ENCODE measurements around the gene KCNJ11.

DNA sequence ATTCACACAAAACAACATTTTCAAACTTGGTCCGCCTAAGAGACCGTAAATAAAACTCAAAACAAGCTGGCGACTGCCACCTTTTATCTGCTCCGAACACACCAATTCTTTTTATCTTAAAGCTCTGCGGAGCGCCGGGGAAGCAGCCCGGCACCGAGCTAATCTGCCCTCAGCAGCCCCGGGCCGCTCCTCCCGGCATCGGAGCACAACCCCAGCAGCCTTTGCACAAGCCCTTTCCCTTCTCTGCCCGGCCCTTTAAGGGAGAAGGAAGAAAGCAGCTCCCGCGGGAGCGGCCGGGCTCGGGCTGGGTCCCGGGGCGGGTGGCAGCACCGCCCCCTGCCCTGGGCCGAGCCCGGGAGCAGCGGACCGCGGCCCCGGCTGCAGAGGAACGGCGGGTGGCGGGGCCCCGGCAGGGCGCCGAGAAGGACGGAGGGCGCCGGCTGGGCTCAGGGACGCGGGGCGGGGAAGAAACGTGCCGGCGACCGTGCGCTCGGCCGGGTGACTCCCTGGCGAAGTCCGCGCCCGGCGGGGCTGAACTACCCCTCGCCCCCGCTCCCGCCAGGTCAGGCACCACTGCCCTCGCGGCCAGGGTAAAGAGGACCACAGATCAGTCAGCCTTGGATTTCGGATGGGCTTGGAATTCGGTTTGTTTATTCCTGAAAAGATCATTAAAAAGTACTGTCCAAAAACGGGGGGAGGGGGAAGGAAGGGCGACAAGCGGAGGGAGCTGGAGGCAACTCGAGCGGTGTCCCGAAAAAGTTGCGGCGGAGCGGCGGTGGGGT lies 133.5 kb upstream of the C11orf58 start:
- PRO-cap = bidirectional peak, plus-strand start at position 296 of the sequence, minus-strand start at position 257 of the sequence; bidirectional peak, plus-strand start at position 383 of the sequence, minus-strand start at position 390 of the sequence; bidirectional peak, plus-strand start at position 469 of the sequence, minus-strand start at position 508 of the sequence
- RRBS = 3% methylated on average over 13 of the region's 69 CpGs

- PRO-cap = no peak
- RRBS = no CpG with 5 or more reads among the region's 2 CpGs
Measured at GRCh38 chr11:16655390-16655719, 83.1 kb upstream of the C11orf58 start.

- PRO-cap = no peak
- RRBS = no CpG with 5 or more reads among the region's 6 CpGs
Measured at GRCh38 chr11:16786141-16786600, 47.7 kb downstream of the C11orf58 start.

DNA sequence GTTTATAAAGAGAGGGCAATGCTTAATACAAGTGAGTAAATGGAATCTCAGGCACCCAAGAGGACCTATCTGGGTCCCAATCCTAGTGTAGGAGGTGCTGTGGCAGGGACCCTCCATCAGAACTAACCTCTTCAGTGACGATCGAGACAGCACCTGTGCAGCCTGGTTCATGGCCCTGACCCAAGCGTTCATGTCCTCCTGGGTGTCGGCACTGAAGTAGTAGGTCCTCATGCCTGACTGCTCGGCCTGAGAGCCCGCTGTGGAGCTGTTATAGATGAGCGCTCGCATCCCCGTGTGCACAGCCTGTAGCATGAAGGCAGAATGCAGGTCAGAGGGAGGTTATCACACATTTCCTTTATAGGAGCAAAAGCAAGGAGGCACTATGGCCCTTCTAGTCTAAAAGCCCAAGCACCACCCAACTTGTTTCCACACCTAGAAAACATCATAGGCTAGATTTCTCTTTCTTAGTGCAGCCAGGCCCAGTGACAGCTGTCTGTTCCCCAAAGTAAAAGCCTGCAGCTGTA lies 103.0 kb downstream of the C11orf58 start:
- PRO-cap = no peak
- RRBS = no CpG with 5 or more reads among the region's 9 CpGs

- PRO-cap = no peak
Measured at GRCh38 chr11:16899851-16900123, 114.4 kb downstream of the PLEKHA7 start.

- PRO-cap = no peak
- RRBS = no CpG with 5 or more reads among the region's 3 CpGs
Measured at GRCh38 chr11:16902894-16903524, 111.2 kb downstream of the PLEKHA7 start.

- PRO-cap = no peak
- RRBS = no CpG with 5 or more reads among the region's 10 CpGs
Measured at GRCh38 chr11:17015333-17015697, 1.1 kb upstream of the PLEKHA7 start.

DNA sequence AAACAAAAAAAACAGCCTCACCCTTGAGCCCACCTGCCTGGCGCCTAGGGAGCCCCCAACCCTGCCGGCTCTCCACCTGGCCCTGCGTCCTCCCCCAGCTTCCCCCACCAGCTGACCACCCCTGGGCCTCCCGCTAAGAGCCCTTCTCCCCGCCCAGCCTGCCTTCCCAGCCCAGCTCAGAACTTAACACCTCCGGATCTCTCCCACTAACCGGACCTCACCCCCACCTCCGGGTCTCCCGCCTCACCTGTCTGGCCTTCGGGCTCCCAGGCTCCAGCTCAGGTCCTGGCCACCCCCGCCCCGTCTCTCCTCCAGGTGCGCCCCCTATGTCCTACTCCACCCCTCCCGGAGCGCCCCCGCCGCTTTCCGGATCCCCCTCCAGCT lies at the start of gene KCNJ11:
KCNJ11 (minus strand) TSS at position 66 of the 384 bp plus-strand sequence.
- PRO-cap = no peak
- RRBS = 6% methylated on average over 9 of the region's 18 CpGs

GRCh38 chr11:17414073-17414676 lies 25.7 kb upstream of the KCNJ11 start:
- PRO-cap = no peak
- RRBS = no CpG with 5 or more reads among the region's 14 CpGs

DNA sequence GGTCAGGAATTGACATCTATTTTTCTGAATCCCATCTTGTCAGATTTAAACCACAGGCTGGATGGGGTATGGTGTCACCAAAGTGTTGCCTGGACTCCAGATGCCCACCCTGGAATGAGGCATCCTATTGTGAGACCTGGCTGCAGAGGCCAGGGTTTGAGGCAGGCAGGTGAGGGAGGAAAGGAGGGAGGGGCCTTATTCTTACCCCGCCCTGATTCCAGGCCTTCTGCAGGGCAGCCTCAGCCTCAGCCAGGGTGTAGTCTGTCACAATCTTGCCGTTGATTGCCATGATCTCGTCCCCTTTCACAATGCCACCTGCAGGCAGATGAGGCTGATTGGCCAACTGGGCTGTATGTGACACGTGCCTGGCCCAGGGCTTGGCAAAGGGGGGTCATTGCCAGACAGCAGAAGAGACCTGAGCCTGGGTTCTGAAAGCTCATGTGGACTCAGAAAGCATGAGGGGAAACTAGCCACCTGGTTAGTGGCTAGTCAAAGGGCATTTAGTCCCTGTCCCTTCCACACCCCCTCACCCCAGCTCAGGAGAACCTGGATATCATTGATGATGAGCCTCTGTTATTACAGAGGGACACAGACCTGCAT lies 21.4 kb upstream of the ABCC8 start:
- PRO-cap = no peak
- RRBS = no CpG with 5 or more reads among the region's 4 CpGs

GRCh38 chr11:17533583-17534131 lies 10.6 kb downstream of the USH1C start:
- PRO-cap = no peak
- RRBS = no CpG with 5 or more reads among the region's 10 CpGs

DNA sequence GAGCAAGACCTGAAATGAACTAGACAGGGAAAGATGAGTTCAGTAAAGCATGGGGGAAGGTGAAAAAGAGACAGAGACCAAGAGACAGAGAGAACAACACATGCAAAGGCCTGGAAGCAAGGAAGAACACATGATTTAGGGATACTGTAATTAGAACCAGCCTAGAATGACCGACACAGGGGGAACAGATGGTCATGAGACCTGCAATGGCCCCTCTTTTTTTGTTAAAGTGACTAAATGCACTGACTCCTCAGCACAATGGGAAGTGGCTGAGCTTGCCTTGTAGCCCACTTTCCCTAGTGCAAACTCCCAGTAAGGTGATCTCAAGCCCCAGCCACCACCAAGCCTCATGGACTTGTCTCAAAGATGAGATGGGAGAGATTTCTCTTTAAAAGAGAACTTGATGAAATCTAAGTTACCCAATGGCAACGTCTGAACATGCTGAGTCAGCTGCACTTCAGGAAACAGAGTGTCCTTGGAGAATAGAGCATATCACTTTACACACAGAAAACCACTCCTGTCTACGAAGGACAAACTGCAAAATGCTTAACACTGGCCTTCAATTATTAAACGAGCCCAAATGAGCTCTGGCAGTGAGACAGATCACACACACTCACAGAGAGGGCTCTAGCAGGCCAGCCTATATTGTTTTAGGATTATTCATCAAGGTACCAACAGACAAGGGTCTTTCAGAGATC lies 91.0 kb downstream of the SERGEF start:
- PRO-cap = no peak
- RRBS = no CpG with 5 or more reads among the region's 4 CpGs

GRCh38 chr11:18011552-18012836 lies 853 bp downstream of the SERGEF start:
- PRO-cap = no peak
- RRBS = 3% methylated on average over 14 of the region's 52 CpGs

DNA sequence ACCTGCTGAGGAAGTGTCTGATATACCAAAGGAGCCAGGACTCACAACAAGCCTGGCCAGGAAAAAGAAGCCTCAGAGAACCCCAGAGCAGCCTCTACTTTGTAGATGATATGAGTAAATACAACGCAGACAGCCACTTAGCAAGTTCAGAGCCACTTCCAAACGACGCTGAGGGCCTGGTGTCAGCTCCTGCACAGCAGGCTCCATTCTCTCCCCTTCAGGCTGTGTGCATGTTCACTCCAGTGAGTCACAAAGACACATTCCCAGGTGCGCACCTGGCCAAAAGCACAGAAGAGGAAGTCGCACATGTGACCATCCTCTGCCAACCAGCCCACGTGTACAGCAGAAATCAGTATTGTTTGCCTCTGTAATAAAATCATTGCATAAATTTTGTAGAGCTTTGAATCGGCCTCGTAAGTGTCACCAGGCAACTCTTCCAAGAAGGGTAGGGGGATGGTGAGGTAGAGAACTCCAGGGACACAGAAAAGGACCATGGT lies 19.5 kb upstream of the TPH1 start:
- PRO-cap = no peak
- RRBS = no CpG with 5 or more reads among the region's 8 CpGs

DNA sequence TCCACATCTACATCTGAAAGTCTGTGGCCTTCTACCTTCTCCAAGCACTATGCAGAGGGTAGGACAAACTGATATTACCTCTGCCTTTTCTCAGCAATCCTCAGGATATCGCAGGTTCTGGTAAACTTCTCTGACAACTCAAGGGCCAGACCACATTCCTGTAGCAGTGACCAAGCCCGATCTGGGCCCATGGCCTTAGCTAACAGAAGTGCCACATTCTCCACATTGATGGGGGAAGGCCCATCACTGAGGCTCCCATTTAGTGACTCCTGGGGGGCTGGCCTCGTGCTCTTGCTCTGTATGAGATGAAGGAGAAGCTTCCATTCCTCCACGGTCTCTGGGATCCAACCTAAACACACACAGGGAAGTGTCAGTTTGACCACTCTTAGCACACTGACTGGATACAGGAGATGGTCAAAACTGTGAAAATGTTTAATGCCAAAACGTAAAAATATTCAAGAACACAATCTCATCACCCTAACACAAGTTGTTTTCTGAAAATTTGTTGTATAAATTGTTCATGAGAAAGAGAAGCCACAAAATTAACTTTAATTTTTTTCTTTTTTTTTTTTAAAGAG lies 15.9 kb downstream of the SAA1 start:
- PRO-cap = no peak
- RRBS = no CpG with 5 or more reads among the region's 5 CpGs

GRCh38 chr11:18383953-18384909 lies 10.1 kb upstream of the LDHA start:
- PRO-cap = bidirectional peak, plus-strand start at chr11:18384458, minus-strand start at chr11:18384361
- RRBS = no CpG with 5 or more reads among the region's 8 CpGs

DNA sequence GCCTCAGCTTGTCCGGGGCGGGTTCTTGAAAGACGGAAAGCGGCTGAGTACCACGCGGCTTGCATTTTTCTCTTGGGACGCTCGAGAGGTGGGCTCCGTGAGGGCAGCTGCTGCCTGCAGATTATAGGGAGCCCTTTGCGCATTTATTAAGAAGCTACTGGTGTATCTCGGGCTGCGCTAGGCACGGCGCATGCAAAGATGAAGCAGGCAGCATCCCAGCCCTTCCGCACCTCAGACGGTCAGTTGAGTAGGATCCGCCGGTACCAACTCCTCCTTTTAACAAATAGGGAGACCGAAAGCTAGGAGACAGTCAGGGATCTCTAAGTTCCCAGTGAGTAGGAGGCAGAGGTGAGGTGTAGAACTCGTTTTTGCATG lies 660 bp downstream of the LDHA start:
- PRO-cap = no peak
- RRBS = 0% methylated on average over 1 of the region's 20 CpGs

DNA sequence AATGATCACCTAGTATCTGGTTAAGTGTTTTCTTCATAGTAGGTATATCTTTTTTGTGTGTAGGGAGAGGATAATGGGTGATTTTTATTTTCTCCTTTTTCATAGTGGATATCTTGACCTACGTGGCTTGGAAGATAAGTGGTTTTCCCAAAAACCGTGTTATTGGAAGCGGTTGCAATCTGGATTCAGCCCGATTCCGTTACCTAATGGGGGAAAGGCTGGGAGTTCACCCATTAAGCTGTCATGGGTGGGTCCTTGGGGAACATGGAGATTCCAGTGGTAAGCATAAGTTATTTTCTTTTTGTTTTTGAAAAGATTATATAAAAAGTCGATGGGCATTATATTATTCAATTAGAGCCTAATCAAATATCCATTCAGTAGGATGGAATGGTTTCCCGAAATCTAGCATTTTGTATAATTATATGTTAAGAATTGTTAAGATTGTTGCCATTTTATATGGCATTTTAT lies 8.4 kb downstream of the LDHA start:
- PRO-cap = no peak
- RRBS = no CpG with 5 or more reads among the region's 7 CpGs

DNA sequence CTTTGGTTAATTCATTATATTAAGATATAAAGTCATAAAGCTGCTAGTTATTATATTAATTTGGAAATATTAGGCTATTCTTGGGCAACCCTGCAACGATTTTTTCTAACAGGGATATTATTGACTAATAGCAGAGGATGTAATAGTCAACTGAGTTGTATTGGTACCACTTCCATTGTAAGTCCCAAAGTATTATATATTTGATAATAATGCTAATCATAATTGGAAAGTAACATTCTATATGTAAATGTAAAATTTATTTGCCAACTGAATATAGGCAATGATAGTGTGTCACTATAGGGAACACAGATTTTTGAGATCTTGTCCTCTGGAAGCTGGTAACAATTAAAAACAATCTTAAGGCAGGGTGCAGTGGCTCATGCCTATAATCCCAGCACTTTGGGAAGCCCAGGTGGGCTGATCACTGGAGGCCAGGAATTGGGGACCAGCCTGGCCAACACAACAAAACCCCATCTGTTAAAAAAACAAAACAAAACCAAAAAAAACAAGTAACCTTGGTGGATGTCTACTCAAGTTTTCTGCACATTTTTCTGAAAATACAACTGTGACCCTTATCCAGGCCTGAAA lies 4.2 kb upstream of the LDHC start:
- PRO-cap = unidirectional peak, plus-strand start at position 357 of the sequence; unidirectional peak, plus-strand start at position 427 of the sequence
- RRBS = no CpG with 5 or more reads among the region's 1 CpG

- PRO-cap = no peak
- RRBS = no CpG with 5 or more reads among the region's 8 CpGs
Measured at GRCh38 chr11:18605323-18606377, 6.1 kb downstream of the MISFA start.